Skeletal muscle cell (primary cell): ENCODE measurements around the gene RAB17.

DNA sequence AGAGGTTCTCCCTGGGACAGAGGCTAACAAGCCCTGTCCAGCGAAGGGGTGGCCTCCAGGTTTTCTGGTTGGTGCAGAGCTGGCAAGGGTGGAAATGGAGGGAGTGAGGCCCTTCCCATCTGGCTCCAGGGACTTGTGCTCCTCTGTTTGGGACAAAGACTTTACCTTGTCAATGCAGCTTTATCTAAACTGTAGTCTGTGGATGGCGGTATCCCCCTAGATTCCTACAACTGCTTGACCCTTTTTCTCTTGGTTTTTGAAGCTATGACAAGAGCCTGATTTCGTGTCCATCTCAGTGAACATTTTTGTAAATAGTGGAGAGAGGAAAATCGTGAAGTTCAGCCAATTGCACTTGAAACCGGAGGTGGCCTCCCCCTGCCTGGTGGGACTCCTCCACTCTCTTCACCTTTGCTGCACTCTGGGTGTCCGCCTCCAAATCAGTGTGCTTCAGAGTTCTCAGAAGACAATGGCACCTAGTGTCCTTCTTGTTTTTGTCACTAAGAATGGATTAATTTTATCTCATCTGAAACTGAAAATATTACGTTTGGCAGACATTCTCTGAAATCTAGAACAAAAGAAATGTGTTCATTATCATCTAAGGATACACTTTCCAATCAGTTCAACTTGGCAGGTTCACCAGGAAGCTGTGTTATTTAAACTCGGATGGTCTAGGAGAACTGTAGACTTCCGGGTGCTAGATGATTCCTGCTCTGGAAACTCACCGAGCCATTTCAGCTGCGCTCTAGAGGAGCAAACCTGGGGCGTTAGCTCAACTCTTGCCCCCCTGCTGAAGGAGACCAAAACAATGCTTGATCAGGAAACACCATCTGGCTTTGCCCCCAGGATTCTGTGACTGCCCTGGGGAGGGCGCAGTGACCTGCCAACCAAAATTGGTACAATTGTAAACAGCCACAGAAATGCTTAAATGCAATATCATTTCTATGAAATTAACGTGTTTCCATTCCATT lies 22.6 kb downstream of the MLPH start:
- RRBS, result no CpG with 5 or more reads among the region's 14 CpGs

GRCh38 chr2:237589980-237590895 lies at the start of gene RAB17:
Gene RAB17 (minus strand): TSS chr2:237590734.
- RRBS, result 53% methylated on average over 3 of the region's 17 CpGs

DNA sequence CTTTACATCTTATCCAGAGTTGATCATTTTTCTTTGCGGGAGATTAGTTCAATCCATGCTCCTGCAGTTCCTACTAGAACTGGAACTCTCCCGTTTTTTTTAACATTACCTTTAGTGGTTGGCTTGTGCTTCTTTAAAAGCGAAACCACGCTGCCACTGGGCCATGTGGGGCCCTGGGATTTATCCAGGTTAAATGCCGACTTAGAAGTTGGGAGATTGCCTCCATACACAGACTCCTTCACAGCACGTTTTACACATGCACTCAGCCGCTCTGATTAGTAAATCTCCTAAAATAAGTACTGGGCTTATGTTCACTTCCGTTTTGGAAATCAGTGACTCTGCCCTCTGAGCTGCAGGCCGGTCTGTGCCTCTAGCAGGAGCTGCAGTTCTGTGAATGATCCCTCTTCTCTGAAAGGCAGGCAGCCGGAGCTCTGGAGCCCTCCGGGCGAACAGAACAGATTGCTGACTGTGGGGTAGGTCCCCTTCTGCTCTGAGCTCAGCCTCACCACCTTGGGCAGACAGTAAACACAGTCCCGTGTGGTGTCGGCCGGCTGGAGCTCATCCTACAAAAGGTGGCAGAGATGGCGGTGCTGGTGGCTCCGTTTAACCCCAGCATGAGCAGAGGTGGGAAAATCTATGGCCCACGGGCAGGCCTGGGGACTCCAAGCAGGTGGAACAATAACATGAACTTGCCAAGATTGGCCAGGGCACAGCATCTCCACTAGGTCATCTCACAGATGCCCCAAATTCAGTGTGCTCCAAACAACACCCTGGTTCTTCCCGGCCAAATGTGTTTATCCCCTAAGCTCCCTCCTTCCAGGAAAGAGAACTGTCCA lies 9.8 kb upstream of the RAB17 start:
- RRBS, result 4% methylated on average over 2 of the region's 19 CpGs

DNA sequence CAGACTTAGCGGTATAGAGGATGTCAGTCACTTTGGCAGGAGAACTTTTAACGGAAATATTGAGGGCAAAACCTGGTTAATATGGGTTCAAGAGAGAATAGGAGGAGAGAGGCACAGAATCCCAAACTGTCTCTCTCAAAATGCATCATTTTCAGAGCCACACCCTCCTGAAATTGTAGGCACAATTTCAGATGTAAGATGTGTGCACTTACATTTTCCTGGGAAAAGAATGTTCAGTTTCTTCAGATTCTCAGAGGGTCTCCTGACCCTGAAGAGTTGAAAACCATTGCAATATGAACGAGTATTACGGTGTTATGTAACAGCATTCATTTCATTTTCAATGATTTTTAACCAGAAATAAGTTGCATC lies 76.5 kb upstream of the RBM44 start:
- RRBS, result no CpG with 5 or more reads among the region's 4 CpGs

GRCh38 chr2:237731679-237731968 lies 67.0 kb upstream of the RBM44 start:
- RRBS, result no CpG with 5 or more reads among the region's 6 CpGs

GRCh38 chr2:237755415-237756075 lies 43.0 kb upstream of the RBM44 start:
- RRBS, result no CpG with 5 or more reads among the region's 9 CpGs

DNA sequence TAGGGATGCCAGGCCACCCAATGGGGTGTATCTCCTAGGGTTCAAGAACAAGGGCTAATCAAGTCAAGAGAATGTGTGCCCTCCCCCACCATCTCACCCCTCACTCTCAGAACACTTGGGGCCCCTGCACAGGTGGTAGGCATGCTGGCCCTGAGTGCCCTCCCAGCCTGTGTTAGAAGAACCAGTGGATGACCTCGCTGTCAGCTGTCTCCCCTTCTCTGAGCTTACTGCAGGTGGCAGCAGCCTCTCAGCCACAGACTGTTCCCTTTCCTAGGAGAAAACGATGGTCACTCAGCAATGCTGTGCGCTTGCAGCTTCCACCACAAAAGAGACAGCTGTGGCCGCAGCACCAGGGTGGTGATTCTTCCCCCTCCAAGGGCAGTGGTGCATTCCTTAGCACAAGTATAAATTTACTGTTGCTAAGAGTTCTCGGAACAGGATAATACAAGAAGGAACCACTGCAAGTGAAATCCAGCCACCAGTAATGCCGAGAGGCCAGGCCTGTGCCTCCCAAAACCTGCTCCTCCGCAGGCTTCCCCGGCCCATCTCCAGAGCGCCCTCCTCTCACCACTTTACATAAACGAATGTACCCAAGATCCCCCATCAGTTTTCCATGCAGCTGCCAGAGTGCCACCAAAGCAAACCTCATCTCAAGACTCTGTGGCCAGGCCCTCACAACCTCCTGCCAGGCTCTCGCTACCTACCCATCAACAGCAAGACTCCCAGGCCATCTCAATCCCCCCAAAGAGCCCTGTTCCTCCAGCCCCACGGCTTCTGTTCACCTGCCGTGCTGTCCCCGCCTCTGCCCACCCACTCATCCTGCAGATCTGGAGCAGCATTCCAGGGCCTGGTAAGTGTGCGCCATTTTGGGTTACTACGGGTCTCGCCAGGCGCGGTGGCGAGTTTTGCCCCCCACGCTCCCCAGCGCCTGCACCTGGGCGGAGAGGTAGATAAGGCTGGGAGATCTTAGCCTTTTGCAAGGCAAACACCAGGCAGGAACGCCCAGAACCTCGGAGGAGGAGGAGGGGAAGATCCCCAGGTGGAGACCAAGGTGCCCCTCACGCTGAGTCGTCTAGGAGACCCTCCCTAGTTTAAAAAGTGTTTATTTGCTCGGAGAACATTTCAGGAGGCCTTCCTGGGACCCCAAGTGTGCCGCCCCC lies 765 bp upstream of the RAMP1 start:
- RRBS, result no CpG with 5 or more reads among the region's 29 CpGs

- RRBS, result no CpG with 5 or more reads among the region's 6 CpGs
These were observed 2.7 kb downstream of the SCLY start for GRCh38 chr2:238063426-238063990.

- RRBS, result no CpG with 5 or more reads among the region's 3 CpGs
These were observed 18.5 kb downstream of the ERFE start for GRCh38 chr2:238177135-238177806.

DNA sequence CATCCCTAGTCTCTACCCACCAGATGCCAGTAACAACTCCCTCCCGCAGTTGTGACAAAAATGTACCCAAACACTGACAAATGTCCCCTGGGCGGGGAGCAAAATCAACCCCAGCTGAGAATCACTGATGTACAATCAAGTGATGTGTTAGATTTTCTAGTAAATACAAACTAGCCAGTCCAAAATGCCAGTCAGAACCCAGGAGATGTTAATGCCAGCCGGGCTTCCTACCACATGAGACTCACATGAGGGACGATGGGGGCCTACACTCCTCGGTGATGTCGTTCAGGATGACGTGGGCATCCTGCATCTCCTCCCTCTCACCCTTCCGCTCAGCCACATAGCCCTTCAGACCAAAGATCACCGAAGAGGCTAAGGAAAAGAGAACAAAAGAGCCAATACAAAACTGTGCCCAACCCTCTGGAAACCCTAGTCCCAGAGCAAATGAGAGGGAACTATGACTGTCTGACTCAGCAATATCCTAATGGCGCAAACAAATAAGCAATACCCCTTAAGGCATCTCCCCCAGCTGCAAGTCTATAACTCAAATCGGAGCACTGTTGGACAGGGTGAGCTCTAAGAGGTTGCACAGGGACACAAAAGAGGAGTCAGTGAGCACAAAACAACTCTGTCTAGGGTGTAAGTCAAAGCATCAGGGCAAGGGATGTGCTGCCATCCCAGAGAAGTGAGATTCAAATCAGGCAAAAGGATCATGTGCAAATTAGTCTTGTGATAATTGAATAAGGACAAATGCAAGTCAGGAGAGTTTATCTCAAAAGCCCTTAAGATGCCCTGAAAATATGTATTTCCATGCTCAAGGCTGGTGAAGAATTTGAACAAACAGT lies 15.4 kb downstream of the ILKAP start:
- RRBS, result no CpG with 5 or more reads among the region's 11 CpGs

DNA sequence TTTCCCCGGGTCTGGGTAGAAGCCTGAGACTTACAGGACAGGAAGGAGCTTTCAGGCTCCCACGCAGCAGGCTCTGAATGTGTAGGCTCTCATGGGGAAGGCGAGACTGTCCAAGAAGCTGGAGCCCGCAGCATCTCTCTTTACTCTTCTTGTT lies 1.3 kb upstream of the PER2 start:
- RRBS, result no CpG with 5 or more reads among the region's 4 CpGs

- RRBS, result no CpG with 5 or more reads among the region's 1 CpG
These were observed 2.5 kb upstream of the PER2 start for GRCh38 chr2:238290994-238291193.

GRCh38 chr2:238297591-238298131 lies 9.3 kb upstream of the PER2 start:
- RRBS, result no CpG with 5 or more reads among the region's 12 CpGs

- RRBS, result no CpG with 5 or more reads among the region's 4 CpGs
These were observed 12.4 kb downstream of the TRAF3IP1 start for GRCh38 chr2:238332679-238333124.

DNA sequence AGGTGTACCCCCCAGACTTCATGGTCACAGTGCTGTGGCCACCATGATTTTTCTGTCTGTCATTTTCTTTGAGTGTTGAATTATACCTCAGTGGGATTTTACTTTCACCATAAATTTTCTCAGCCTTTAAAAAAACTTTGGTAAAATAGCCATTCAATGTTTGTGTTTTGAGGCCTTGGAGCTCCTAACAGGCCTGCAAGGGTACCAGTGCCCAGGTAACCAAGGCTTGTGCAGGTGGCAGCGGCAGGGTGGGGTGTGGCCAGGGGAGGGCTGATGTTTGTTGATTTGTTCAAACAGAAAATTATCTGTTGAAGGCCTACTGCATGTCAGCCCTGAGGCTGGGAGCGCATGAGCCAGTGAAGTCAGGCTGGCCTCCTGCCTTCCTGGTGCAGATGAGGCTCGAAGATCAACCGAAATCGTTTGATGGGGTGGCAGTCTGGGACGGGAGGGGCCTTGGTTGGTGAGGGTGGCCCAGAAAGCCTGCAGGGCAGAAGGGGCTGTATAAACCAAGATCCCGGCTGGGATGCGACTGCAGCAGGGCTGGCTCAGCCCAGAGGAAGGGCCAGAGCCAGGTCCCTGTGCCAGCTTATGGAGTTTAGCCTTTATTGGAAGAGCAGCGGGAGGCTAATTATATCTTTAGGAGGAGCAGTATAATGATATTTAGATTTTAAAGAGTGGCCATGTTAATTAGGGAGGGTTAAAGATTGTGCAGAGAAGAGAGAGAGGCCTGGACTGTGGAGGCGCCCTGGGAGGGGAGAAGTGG lies 24.8 kb downstream of the TRAF3IP1 start:
- RRBS, result no CpG with 5 or more reads among the region's 10 CpGs

DNA sequence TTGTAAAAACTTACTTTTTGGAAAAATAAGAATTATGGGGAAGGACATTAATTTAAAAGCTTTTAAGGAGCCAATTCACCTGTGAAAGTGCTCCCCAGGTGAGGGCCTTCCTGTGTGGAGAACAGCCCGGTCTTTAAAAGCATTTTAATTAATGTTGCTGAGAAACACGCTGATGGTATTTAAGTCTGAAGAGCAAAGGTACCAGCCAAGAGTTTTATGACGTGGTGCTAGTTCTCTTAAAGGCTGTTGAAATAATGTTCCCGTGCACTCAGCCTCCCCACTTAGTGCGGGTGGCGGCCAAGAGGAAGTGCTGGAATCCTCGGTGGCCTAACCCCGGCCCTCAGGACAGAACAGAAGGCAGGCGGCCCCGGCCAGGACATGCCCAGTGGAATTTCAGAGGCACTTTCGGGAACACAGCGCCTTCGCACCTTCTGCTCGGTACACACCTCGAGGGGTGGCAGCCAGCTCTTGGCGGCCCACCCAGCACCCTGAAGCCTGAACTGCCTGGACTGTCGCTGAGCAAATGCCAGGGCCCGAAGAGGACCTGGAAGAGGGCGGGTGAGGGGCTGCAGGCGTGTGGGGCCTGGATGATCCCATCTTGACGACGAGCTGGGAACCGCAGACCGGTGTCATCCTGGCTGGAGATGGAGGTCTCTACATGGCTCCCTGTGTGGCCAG lies 142.8 kb downstream of the ASB1 start:
- RRBS, result no CpG with 5 or more reads among the region's 24 CpGs

GRCh38 chr2:238727684-238728011 lies 120.2 kb upstream of the TWIST2 start:
- RRBS, result no CpG with 5 or more reads among the region's 4 CpGs

DNA sequence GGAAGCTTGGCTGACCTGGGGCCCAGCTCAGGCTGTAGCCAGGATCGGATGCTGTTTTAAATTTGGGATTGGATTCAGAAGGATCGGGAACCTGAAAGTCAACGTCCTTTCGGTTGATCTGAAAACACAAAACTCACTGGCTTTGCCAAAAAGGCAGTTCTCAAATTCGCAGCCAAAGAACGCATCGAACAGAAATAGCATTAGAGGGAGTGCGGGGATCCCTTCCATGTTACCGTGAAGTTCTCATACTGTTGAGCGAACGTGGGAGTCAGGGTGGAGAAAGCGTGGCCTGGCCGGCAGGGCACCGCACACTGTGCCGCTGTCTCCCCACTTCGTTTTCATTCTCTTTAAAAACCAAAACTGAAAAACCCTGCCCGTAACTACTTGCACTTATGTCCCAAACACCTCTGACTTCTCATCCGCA lies 61.1 kb upstream of the TWIST2 start:
- RRBS, result no CpG with 5 or more reads among the region's 18 CpGs

DNA sequence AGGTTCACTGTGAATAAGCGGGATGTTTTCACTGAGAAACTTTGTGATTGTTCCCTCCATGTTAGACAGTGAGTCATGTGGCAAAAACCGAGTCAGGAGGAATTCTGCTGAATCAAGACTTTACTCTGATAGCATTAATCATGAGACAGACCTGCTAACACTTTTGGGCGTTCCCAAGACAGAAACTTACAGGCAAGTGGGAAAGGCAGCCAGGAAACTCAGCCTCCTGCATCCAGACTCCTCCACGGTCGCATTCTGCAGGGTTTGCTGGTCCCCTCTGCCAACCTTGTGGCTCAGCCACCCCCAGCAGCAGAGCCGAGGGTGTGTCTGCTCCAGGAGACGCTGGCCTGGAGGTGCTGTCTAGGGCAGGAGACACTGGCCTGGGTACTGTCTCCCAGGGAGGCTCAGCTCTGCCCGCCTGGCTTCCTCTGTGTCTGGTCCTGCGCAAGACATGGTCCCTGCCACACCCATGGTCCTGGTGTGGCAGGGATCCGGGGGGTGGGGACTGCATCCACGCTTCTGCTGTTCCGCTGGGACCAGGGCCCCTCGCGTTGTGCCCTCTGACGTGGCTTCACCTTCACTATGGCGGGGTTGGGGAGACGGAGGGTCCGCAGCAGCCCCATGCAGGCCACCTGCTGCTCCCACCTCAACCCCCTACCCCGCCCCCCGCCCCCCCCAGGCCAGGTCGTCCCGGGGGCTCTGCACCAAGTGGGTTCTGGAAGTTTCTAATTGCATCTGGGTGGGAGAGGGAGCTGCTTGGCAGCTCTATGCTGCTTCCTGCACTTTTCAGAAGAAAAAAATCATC lies 177.5 kb downstream of the TWIST2 start:
- RRBS, result no CpG with 5 or more reads among the region's 22 CpGs

GRCh38 chr2:239072075-239072412 lies 224.2 kb downstream of the TWIST2 start:
- RRBS, result no CpG with 5 or more reads among the region's 6 CpGs